Measurements from ENCODE around the gene NME1.

GRCh38 chr17:51153189-51153728 is at the start of gene NME1:
NME1 (plus strand) TSS chr17:51153559.
- RRBS: 3% methylated on average over 13 of the region's 35 CpGs

GRCh38 chr17:55219384-55219776 is 45.4 kb upstream of the HLF start:
- RRBS: no CpG with 5 or more reads among the region's 1 CpG

- RRBS: no CpG with 5 or more reads among the region's 2 CpGs
Measured at GRCh38 chr17:55426812-55427450, 5.3 kb upstream of the MMD start.

DNA sequence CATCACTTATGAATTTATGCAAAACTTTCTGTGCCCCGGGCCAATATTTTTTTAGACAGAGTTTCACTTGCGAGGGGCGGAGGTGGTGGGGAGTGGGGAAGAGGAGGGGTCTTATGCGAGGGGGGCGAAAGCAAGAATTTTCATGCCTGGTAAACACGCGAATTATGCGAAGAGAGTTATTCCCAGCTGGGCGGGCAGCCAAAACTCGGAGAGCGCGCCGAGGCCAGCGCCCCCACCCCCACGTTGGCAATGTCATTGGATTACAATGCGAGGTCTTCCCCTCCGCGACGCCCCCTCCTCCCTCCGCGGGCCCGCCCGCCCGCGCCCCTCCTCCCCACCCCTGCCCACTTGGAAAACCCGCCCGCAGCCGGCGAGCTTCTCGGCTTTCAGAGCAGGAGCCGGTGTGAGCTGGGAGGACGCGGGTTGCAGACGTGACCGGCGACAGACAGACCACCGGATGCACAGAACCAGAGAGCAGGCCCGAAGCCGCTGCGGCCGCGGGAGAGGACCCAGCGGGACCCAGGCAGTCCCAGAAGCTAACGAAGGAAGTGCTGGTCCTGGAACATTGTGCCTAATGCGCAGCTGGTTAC is 4.0 kb downstream of the NOG start:
- RRBS: 18% methylated on average over 4 of the region's 45 CpGs

DNA sequence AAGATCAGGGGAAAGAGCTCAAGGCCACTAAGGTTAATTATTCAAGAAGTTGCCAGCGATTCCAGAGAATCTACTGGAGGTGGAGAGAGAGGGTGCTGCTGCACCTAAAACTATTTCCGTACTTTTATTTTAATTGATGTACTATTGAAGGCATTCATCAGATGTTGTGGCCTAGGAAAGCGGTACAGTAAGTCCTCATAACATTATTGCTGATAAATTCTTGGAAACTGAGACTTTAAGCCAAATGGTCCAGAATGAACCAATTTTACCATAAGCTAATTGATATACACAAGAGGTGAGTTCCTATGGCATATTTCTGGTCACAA is 13.9 kb downstream of the C17orf67 start:
- RRBS: no CpG with 5 or more reads among the region's 3 CpGs

DNA sequence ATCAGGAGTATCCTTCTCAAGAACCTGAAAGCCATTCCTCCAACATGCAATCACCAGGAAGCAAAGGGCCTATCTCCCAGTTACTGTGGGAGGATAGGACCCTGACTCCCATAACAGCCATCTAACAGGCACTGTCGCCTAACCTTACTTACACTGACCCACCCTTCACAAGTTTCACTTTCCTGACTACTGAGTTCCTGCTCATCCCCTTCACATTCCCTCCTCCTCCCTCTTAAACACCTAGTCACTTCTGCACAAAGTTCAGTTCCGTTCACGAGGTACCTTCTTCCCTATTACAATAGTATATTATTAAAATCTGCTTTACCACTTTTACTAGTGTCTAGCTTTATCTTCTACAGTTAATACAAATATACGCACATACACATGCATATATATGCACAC is 1.2 kb downstream of the C17orf67 start:
- RRBS: no CpG with 5 or more reads among the region's 4 CpGs

GRCh38 chr17:56898629-56899460 is 15.0 kb downstream of the TRIM25 start:
- RRBS: no CpG with 5 or more reads among the region's 12 CpGs

DNA sequence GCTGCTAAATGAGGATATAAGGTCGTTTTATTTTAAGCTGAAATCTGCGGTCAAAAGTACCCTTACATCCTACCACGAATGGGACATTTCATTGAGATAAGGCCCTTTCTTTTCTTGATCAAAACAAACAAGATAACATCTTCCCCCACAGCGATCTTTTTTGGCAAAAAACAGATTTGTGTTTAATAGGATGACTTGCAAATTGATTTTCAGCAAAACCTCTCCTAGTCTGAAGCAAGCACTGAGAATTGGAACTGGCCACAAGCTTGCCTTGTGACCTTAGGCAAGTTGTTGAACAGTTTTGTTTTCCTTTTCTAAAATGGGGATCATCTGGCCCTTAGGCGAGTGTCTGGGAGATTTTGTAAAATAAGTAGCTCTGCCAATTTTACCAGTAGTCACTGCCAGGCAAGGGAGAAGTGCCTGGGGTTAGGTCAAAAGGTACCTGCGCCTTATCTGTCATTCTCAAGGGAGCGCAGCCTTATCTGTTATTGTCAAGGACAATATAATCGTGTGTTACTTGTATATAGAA is 687 bp downstream of the SCPEP1 start:
- RRBS: no CpG with 5 or more reads among the region's 8 CpGs

DNA sequence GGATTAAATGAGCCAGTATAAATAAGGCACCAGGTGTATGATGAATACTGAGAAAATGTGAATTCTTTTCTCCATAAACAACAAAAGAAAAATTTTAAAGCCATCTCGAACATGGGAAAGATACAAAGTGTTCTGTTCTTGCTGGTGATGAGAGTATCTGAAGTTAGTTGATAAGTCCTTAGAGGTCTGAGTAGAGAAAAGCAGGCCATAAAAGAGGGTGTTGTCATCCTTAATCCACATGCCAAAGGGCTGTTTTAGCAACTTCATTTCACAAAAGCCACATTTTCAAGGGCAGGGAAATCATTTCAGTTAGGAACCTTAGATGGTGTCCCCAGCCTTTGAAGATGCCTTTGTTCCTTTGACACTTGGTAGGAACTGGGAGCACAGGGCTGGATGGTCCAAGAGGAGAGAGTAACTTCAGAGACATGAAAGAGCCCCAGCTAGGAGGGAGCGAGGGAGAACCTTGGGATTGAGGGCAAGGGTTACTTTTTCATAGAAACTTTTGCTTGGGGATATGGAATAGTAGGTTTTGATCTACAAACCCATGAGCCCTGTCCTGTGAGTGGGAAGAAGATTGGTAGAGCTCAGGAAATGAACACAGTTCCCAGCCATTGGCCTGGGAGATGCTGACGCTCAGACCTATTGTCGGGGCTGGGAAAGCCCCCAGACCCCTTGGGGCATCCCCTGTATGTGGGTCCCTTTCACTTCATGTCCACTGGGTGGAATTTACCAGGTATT is 18.8 kb downstream of the MSI2 start:
- RRBS: no CpG with 5 or more reads among the region's 4 CpGs

DNA sequence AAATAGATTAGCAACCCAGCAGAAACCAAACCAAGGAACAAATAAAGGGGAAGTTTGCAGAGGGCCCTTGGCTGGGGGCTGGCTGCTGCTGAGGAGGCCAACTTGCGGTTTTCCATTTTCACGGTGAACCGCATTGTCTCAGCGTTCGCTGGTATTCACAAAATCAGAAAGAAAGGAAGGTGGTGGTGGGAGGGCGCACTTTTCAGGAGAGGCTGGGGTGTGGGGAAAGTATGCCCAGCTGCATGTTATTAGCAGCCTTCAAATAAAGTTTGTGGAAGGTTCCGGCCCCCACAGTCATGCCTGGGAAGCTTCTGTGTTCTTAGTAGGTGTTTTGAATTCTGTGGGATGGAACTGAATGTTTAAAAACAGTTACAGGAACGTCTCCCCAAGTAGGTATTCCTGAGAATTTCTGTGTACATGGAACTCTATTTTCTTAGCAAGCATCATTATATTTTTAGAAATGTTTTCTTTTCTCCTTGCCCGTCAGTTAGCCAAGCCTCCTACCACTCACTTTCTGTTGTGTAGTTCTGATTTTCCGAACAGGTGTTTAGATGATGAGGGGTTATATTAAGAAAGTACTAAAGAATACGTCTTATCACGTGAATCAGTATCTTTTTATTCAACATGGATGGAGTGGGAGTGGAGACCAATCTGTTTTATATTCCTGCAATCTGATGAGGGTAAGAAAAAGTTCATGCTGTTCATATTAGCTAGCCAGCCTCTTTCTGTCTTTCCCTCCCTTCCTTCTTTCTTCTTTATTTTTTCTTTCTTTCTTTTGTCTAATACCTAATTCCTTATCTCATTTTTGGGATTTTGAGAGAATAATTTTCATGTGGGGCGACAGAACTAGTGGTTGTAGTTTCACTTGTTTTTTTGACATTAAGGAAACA is 29.3 kb downstream of the MSI2 start:
- RRBS: no CpG with 5 or more reads among the region's 13 CpGs

GRCh38 chr17:57372081-57372456 is 115.7 kb downstream of the MSI2 start:
- RRBS: no CpG with 5 or more reads among the region's 3 CpGs

DNA sequence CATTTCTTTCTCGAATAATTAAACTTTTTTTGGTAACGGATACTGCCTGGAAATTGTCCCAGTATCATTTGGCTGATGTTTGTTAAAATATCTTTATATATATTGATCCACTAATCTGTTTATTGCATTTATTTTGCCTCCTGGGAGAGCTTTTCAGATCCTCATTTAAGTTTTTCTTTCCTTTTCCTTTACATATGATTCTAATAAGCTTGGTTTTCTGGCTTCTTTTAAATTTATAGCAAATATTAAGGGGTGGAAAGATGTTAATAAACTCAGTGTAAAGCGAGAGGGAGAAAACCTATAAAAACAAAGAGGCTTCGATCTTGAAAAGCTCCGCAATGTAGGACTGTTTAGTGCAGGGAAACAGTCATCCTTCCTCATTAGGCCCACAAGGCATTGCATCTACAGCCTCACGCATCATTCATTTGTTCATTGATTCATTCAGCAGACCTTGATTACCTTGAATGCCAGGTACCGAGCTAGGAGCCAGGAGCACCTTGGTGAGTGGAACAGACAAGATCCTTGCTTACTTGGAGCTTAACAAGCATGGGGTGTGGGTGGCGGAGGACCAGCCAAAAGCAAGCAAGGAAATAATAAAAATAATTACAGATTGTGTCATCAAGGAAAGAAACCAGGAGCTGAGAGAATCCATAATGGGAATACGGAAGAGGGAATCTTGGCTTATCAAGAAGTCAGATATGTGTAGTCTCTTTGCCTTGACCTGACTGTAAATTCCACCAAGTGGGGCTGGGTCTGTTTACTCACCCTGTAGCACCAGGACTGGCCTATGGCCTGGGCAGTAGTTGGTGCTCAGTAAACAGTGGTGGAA is 157.4 kb downstream of the MSI2 start:
- RRBS: no CpG with 5 or more reads among the region's 9 CpGs

DNA sequence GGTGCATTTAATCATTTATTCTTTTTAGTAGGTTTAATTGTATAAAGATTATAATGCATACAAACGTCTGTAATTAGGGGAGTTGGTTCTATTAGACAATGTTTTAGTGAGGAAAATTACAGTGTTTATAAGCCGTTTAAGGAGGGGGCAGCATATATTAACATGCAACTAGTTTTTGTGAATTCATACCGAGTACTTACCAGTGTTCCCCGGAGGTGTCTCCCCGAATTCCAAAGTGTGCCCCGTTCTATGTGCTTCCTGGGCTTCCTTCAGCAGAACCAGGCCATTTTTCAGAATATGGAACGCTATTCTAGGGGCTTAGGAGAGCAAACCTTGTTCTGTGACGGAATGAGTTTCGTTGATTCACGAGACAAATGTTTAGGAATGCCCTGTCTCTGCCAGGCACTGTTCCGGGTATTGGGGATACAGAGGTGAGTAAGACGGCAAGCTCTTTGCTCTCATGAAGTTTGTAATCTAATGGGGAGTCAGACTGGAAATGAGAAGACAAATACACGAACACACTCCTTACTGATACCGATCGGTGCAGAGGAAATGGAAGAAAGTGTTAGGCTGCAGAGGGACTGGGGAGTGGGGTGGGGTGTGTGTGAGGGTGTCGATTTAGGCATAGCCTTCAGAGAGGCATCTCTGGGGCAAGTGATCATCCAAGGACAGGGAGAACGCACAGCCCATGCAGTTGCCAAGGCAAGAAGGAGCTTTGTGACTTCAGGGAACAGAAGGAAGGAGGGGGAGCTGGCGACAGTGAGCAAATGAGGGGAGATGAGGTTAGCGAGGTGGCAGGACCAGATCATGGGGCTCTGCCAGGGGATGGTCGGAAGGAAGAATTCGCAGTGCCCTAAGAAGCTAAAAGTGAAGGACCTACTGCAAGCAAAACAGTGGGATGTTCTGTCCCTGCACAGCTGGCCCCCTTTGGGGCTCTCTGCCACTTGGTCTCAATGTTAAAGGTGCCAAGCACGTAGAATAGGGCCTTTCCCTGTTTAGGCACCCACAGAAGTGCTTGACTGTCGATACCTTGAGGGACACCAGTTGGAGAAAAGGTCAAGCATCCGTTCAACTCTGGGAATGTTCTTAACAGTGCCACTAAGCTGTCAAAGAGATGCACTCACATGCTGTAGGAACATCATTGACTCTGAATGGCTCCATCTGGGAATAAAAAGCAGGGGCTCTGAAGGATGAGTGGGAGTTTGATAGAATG is 189.6 kb downstream of the MSI2 start:
- RRBS: no CpG with 5 or more reads among the region's 24 CpGs

GRCh38 chr17:57454843-57455995 is 198.9 kb downstream of the MSI2 start:
- RRBS: no CpG with 5 or more reads among the region's 30 CpGs

DNA sequence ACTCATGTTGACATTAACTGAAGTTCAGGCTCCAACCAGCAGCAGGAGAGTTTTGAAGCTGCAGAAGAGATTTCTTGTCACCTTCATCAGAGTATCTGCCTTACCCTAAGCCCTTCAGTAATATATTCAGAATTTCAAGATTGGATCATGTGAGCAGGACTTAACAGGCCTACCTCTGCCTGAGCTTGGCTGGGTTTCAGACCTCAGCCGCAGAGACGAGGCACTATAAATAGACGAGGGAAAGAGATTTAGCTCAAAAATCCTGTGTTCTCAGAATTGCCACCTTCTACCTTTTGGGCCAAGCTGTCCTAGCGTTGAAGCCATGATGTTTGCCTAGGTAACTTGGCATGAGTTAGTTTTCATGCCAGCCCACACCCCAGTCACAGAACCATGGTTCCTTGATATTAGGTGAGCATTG is 224.1 kb downstream of the MSI2 start:
- RRBS: no CpG with 5 or more reads among the region's 4 CpGs

DNA sequence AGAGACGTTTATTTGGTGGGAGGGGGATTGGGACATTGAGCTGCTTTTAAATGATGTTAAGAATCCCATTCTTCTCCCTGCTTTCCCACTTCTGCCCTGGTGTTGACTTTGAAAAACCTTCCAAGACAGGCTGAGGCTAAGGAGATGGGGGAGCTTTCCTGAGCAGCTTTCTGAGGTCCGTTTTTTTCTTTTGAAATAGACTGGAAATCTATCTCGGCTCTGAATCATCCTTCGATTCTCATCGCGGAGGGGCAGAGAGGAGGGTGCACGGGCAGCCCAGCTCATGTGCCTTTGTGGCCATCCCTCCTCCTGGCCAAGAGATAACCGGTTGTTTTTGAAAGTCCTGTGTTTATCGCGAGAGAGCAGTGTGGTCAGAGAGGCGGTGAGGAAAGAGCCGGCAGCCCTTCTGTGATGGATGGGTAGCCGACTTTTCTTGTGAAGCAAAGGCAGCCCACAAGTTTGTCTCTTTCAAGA is 191.6 kb downstream of the CCDC182 start:
- RRBS: 86% methylated on average over 5 of the region's 13 CpGs

- RRBS: no CpG with 5 or more reads among the region's 6 CpGs
Measured at GRCh38 chr17:57681890-57682559, 63.1 kb downstream of the CCDC182 start.

- RRBS: no CpG with 5 or more reads among the region's 7 CpGs
Measured at GRCh38 chr17:57785002-57785605, 40.0 kb upstream of the CCDC182 start.